Fibroblast of villous mesenchyme (primary cell): ENCODE measurements around a stretch of chr10.

GRCh38 chr10:5553785-5554442 lies 29.2 kb downstream of the CALML3 start:
- CAGE, long polyA plus RNA: no peak

DNA sequence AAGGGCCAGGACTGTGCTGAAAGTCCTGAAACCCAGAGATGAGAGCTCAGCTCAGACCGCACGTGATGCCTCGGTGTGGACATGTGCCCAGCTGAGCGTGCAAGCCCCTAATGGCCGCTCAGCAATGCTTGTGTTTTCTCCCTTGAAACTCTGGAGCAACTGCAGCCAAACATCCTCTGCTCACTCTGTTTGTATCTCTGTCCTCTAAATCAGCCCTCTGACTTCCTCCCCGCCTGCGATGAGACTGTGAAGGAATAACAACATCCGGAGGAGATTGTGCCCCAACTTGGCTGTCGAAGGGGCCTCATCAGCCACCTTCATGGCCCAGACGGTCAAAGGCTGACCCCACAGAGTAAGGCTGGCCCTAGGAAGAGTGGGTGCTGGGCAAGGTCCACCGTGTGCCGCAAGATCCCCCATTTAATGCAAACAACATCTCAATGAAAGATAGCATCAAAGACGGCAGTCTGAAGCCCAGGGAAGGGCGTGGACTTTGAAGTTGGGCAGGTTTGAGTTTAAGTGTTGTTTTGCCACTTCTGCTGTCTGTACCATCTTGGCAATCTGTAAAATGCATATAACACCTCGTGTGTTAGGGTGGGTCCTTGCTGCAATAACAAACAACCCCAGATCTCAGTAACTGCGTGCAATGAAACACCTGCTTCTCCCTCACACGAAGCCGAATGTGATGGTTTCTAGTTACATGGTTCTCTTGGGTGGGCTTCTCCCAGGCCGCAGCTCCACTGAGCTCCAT lies 39.9 kb downstream of the CALML3 start:
- CAGE, long polyA plus RNA: no peak

DNA sequence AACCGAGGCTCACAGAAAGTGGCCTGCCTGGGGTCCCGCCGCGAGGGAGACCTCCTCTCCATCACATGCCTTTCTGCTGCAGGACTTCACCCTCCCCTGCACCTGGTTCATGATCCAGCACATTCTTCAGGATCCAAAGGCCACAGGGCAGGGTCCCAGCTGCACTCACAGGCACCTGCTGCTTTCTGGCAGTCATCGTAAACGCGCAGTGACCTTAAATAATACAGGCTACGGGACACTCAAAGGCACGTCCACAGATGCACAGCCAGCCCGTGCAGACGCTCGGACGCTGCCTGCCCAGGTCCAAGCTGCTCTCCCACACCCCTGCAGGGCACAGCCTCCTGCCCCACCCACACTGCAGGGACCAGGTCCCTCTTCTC lies 49.9 kb downstream of the CALML3 start:
- CAGE, long polyA plus RNA: no peak

DNA sequence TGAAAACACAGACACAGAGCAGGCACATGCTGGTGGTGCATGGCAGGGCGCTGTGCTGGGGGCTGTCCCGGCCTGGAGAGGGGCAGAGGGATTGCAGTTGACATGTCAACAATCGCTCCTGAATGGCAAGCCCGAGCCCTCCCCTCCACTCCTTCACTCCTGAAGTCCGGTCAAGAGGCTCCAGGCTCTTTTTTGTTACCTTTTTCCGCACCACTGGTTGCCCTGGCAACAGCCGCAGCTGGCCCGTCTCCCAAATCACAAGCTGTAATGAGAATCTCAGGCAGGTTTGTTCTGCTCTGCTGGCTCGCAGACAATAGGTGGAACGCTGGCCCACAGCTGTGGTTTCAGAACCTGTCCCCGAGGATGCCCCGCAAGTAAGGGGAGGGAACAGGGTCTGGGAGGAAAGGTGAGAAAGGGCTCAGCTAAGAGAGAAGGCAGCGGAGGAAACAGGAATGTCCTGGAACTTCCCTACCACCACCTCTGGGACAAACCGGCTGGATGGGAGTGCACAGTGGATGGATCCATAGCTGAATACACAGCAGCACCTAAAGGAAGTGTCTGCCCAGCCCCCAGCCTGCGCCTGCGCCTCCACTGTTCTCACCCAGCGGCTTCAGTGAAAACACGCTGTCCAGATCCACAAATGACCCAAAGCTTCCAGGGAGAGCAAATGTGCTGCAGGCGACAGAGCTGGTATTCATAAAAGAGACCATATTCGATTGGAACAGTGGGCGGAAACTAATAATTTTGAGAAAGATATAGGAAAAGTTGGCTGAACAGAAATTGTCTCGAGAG lies 58.9 kb downstream of the CALML3 start:
- CAGE, long polyA plus RNA: no peak

DNA sequence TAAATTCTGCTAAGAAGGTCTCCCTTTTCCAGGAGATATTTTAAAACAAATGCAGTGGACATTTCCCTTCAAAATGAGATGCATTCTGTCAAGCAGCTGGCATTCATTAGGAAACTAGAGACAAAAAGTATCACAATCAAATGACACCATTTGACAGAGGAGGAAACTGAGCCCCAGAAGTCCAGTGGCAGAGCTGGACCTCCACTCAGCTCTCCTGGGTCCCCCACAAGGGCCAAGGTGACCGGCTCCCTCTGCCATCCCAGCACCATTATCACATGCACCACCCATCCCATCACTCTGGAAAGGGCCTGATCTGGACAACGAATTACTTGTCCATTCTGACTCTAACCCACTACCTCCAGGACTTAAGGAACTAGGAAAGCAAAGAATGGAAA lies 57.3 kb downstream of the ASB13 start:
- CAGE, long polyA plus RNA: no peak

DNA sequence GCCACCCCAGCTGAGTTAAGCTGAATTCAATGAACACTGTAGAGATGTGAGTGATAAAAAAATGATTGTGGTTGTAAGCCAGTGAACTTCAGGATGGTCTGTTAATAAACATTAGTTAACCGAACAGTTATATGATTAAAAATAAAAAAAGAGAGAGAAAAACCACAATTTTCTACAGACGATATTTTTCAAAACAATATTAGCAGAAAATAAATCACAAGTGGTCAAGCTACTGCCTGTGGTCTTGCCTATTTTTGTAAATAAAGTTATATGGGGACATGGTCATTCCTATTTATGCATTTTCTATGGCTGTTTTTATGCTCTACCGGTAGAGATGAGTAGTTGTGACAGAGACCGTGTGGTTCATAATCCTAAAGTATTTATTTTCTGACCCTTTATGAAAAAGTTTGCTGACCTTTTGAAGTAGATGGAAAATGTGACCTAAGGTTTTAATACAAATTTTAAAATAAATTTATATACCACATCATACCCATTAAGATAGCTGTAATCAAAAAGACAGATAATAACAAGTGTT lies 13.7 kb downstream of the TASOR2 start:
- CAGE, long polyA plus RNA: no peak

DNA sequence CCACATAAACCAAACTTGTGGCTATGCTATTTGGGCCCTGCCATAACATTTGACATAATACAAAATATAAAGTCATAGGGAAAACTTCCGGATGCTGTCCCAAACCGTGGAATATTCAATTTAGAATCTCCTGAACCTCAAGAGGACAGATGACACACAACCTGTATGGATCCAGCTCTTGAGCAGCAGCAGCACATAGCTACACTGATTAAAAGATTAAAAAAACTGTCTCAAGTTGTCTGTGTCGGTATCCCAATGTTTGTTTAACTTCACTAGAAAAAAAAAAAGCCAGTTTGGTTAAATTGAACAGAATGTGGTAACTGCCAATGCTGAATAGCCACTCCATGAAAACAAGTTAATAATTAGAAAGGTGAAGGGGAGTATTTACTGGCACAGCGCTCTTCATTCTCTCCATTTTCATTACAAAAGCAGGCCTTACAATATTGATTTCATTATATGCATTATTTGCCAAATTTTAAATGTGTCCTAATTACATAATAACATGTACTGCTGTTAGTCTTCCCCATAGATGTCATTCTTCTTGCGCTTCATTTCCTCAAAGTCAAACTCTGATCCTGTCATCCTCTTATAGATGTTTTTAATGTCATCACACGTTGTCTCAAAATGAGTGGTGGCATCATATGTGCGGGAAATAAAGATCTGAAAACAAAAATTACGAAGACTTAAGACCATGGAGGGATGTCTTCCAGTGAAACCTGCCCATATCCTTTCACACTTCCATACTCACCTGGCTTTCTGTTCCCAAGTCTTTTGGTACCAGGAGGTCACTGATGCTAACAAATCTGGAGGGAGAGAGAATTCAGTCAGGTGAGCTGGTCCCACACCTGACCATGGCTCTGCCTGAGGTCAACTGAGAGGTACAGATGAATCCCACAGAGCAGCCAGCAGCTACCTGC lies 47.5 kb downstream of the GDI2 start:
- CAGE, long polyA plus RNA: no peak

DNA sequence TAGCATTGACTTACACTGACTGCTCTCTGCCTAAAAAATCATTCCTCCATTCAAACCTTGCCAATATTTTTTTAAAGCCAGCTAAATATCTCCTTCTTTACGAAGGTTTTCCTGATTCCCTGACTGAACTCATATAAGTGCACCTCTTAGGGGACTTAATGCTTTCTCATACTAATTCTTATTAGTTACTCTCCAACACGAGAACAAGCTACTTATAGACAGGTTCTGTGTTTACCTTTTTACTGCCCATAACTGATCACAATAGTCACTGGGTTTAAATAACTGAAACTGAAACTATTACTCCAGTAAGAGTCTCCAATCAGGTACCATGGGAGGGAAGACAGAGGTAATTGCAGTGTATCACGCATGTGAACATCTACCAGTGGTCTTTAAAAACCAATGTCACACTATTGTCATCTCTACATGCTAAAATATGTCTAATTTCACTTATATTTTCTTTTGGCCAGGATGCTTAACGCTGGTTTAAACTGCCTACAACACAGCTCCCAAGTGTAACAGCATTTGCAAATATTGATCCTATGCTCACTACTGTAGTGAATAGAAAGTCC lies 3.7 kb downstream of the GDI2 start:
- CAGE, long polyA plus RNA: no peak

GRCh38 chr10:5890407-5891449 lies 685 bp downstream of the FBH1 start:
- CAGE, long polyA plus RNA: no peak

DNA sequence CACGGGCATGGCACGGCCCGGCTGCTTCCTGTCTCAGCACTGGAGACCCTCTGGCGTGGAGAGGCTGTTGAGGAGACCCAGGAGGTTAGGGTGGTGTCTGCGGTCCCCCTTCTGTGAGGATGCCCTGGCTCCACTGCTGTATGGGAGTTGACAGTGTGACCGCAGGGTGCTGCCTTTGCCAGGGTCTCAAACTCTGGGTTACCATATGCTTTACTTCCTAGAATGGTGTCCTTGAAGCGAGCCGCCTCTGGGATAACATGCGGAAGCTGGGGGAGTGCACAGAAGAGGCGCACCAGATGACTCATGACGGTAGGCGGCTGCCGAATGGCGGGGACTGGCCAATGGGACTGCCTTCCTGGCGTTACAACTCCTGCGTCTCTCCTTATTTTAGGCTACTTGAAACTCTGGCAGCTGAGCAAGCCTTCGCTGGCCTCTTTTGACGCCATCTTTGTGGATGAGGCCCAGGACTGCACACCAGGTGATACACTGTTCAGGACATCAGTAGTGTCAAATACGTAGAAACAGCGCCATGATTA lies 27.2 kb downstream of the FBH1 start:
- CAGE, long polyA plus RNA: no peak

DNA sequence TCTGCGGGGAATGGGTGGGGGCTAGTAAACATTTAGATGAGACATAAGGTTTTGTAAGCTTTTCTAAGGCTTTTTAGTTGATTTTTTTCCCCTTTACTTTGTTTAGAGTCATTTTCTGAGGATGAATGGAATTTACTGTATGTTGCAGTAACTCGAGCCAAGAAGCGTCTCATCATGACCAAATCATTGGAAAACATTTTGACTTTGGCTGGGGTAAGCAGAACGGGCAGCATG lies 37.2 kb downstream of the FBH1 start:
- CAGE, long polyA plus RNA: no peak

DNA sequence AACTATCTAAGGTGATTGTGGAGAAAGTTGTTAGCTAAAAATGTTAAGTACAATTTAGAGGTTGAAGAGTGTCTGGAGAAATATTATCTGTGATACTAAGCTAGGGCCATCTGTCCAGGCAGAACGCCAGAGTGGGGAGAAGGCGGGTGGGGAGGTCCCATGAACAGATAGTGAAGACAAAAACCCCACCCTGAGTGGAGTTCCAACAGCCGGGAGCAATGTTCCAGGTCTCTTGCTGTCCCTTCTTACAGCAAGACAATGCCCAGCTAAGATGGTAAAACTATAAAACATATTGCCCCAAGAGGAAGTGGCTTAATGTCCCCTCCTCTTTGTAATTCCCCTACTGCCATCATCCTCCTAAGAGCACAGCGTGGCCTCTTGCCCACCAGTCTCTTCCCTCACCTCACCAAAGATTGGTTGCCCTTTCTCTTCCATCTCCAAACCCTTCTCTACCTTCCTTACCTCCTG lies 10.4 kb upstream of the IL15RA start:
- CAGE, long polyA plus RNA: no peak

- CAGE, long polyA plus RNA: no peak
These were observed 34.9 kb upstream of the IL15RA start for GRCh38 chr10:6012217-6012615.

DNA sequence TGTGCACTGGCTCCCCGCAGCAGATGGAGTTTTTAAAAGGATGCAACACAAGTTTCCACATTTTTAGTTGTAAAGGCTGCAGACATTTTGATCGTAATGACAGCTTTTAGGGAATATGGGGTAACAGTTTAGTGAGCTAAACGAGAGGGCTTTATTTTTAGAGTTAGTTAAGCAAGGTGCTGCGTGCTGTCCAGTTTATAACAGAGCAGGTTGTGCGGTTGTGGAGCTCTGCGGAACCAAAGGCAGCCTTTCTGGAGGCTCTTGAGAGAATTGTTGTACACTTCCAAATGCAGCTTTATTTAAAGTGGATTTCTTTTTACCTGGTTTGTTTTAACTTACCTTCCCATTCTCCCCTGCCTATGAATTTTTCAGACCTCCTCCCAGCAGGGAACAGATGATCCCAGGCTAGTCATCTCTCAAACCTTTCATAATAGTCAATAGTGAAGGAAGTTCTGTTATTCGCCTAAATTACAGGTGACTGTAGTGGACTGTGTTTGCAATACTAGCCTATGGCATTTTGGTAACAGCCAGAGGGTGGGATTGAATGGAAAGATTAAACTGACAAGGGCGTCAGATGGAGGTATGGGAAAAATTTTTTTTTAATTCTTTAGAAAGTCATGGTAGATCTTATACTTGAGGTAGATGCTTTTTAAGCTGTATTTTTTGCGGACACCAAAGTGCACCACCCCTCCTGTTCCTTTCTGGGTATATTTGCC lies 1.6 kb downstream of the RBM17 start:
- CAGE, long polyA plus RNA: no peak

- CAGE, long polyA plus RNA: no peak
These were observed 11.3 kb downstream of the RBM17 start for GRCh38 chr10:6100124-6100562.

- CAGE, long polyA plus RNA: no peak
These were observed 39.8 kb upstream of the PFKFB3 start for GRCh38 chr10:6162932-6163333.

DNA sequence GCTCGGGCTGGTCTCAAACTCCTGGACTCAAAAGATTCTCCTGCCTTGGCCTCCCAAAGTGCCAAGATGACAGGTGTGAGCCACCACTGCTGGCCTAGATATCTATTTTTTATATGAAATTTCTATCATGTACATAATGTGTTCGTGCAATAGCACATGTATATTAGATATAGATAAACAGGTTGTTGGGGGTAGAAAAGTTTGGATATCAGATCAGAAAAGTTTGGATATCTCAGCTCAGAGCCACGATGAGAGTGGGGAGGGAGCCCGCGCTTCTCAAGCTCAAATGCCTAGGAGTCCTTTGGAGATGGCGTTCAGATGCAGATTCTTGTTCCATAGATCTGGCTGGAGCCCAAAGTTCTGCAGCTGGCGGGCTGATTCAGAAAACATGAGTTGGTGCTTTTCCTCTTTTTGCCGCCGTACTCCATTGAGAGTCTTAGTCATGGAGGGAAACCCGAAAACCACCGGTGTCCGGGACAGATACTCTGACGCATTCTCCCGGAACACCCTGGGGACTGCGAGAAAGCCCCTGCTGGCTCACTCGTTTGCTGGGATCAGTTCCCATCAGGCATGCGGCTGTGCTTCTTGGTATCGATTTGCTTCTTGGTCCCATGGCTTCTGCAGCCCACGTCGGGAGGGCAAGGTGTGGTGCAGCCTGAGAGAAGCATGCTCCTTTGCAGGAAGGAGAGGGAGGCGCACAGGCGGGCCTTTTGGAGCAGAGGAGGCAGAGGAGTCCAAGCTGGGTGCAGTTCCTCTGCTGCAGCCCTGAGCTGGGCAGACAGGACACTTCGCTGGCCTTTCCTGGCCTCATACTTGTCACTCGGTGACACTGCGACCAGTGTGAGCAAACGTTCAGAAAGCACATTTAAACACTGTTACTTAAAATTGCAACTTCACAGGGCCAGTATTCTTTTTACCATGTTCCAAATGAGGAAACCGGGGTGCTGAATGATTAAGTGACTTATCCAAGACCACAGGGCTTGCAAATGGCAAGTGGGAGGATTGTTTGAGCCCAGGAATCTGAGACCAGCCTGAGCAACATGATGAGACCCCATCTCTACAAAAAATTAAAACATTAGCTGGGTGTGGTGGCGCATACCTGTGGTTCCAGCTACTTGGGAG lies 30.8 kb upstream of the PFKFB3 start:
- CAGE, long polyA plus RNA: no peak

DNA sequence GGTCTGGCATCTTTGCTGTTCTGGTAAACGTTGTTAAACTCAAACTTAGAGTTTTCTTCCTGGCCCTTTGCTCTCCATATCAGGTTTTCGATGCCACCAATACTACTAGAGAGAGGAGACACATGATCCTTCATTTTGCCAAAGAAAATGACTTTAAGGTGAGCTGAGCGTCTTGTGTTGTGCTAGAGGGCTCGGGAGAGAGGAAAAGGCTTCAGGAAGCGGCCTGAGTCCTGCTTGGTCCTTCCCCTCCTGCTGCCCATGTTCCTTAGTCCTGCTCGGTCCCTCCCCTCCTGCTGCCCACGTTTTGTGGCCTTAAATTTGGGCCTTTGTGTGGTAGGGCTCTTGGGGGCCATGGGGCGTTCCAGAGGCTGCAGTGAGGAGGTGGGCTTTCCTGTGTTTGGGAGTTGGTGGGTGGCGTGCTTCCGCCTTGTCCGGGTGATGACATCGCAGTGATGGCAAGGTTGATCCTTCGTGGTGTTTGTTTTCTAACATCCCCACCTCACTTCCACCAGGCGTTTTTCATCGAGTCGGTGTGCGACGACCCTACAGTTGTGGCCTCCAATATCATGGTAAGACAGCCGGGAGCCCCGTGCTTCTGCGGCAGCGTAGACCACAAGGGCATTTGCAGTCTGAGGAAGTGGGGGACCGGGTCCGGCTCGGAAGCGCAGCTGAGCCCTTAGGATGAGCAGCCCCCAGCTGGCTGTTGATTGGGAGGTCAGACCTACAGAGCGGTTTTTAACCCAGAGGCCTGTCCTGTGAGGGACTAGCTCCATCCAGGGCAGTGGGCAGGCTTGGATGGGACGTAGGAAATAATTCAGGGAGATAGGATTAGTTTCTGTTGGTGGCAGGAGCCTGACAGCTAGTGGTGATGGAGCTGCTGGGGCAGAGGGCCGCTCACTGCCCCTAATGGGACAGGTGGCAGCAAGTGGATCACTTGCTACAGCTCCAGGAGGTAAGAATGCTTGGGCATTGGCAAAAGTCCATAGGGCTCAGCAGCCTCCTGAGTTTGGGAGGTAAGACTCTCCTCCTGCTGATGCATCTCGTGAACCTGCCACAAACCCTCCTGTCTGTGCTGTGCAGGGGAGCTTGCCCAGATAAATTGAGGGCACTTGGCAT lies 14.2 kb downstream of the PFKFB3 start:
- CAGE, long polyA plus RNA: no peak

DNA sequence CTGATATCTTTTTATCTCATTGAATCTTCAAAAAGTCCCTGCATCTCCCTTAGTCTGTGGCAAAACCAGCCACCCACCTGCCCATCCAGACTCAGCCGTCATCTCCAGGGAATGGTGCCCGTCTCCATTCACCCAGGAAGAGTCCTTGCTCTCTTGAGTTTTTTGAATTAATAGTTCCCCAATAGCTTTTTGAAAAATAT lies 48.4 kb downstream of the PFKFB3 start:
- CAGE, long polyA plus RNA: no peak

- CAGE, long polyA plus RNA: no peak
These were observed 109.8 kb downstream of the PFKFB3 start for GRCh38 chr10:6312676-6312875.